Ureter (tissue), 1 donor: ENCODE data around the genes CRYBB3 and TFIP11.

DNA sequence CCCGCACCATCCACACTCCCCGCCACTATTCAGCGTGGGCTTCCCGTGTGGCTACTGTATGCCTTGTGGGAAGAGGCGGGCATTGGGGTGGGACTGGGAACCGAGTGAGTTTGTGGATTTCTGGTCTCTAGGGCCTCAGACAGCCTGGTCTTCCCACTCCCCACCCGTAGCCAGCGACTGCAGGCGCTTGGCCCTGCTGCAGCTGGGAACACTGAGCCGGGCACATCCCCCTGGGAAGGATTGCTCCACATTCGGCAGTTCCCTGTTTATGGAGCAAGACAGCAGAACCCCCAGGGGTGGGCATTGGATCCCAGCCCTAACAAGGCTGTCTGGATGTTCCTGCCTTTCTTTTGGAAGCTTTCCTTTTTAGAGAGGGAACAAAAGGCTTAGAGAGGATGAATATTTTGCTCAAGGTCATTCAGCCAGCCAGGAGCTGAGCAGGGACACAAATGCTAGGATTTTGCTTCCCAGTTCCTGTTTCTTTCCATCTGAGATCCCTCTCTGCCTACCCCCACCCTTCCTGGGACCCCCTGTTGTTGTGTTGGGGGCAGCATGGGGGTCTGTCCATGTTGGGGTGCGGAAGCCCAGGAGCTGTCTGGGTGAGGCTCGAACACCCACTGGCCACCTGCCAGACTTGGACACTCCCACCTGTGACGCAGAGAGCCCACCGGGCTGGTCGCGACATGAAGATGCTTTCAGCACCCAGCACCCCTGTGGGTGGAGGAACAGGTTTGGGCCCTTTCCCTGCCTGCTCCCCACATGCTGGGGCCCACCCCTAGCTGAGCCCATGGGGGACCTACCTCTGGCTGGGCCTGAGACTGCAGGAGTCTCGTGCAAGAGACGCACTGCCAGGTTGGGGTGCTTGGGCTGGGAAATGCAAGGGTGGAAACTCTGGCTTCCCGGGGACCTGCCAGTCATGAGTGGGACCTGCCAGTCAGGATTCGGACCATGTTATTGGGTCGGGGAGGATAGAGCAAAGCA is 23.7 kb downstream of the KIAA1671 start:
- PRO-cap = no peak

DNA sequence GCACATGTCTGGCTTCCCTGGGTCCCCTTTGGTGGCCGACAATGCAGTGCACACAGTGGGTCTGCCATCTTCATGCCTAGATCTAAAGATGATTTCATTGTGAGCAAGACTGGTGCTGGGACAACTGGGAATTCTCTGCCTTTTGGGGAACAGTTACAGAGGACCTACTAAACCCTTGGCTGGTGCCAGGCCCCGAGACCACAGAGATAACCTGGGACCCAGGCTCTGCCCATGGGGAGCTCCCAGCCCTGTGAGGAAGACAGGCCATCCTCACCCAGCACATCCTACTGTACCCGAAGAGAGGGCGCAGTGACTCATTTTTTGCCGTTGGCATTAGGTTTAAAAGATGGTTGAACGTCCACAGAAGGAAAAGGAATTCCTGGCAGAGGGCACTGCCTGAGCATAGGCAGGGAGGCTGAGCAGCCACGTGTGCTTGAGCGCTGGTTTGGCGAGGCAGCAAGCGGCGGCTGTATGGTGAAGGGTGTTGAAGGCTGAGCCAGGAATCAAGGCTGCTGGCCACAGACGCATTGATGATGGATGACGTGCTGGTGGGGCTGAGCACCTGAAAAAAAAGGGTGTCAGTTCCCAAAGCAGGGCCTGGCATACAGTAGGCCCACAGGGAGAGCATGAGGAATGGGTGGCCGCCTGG is 112.3 kb downstream of the KIAA1671 start:
- PRO-cap = no peak

- PRO-cap = no peak
These were observed 103.3 kb upstream of the CRYBB3 start for GRCh38 chr22:25096385-25096727.

GRCh38 chr22:25199601-25200309 is at the start of gene CRYBB3:
Gene CRYBB3 (plus strand): TSS chr22:25199858.
- PRO-cap = no peak

- PRO-cap = no peak
These were observed 154.9 kb downstream of the CRYBB2 start for GRCh38 chr22:25374227-25374905.

- PRO-cap = bidirectional peak, plus-strand start at chr22:25405487, minus-strand start at chr22:25405394
These were observed 159.2 kb upstream of the GRK3 start for GRCh38 chr22:25405083-25405831.

DNA sequence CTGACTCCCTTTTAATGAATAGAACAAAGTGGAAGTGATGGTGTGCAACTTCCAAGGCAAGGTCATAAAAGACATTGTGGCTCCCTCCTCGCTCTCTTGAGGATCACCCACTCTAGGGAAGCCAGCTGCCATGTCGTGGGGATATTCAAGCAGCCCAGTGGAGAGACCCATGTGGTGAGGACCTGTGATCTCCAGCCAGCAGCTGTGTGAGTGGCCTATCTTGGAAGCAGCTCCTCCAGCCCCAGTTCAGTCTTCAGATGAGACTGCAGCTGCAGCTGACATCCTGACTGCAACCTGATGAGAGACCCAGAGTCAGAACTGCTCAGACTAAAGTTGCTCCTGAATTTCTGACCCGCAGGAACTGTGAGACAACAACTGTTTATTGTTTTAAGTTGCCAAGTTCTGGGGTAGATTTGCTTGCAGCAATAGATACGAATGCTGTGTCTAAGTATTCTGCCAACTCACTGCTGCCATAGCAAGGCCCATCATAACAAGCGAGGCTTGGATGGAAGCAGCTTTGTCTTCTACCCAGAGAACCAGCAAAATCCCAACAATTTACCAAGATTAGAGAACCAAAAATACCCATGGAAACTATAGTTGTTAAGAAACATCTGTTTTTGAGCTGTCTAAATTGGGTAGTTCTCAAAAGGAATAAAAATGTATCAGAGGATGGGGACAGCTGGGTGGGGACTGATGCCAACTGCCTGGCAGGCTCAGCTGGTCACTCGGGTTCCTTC is 86.2 kb upstream of the GRK3 start:
- PRO-cap = no peak

DNA sequence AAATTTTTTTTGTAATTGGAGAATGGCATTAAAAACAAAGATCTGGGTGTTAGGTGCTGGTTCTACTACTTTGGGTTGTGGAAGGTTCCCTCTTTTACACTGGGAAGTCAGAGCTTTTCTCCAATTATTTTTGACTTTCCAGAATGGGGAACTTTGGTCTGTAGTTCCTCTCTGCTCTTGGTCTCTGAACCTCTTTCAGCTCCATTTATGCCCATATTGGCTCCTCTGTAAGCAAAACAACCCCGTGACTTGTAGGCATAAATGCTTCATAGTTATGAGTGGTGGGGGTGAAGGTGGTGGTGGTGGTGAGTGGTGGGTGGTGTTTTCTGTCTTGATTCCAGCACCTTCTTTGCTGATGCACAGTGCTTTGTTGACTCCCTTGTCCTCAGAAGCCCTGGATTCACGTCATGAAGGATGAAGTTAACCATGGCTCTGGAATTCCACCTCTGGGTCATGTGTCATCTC is 24.3 kb upstream of the GRK3 start:
- PRO-cap = no peak

- PRO-cap = no peak
These were observed 11.2 kb downstream of the MYO18B start for GRCh38 chr22:25753010-25753813.

GRCh38 chr22:25903320-25903860 is 161.4 kb downstream of the MYO18B start:
- PRO-cap = no peak

DNA sequence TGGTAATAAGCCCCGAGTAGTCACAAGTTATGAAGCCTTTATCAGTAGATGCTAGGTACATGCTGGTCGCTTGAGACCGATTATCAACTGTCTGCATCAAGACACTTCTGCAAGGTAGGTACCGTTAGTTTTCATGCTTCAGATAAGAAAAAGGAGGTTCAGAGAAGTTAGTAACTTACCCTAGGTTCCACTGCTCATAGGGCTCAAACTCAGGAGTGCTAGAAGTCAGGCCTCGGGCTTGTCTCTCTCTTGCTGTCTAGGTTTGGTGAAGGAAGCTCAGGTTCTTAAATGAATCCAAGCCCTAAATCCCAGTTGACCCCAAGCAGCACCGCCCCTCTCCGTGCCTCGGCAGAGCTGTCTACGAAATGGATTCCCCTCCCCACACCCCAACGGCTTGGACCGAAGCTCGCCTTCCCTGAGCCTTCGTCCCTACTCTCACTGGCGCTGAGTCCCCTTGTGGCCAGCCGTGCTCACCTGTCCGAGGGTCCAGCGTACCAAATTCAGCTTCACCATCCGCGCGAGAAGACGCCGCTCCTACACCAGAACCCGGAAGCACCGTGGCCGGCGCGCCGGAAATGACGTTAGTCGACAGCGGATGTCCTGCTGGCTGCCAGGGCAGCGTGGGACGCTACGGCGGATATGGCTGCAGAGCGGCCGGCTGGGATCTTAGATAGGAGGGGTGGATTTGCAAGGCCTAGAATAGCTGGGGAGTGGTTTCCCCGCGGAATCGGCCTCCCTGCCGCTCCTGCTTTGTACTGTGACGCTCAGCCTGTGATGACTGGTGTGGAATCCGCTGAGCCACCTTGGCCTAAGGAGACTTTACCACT is at the start of gene TFIP11:
TFIP11 (minus strand) TSS at position 554 of the 827 bp plus-strand sequence.
- PRO-cap = bidirectional peak, plus-strand start at position 618 of the sequence, minus-strand start at position 554 of the sequence

DNA sequence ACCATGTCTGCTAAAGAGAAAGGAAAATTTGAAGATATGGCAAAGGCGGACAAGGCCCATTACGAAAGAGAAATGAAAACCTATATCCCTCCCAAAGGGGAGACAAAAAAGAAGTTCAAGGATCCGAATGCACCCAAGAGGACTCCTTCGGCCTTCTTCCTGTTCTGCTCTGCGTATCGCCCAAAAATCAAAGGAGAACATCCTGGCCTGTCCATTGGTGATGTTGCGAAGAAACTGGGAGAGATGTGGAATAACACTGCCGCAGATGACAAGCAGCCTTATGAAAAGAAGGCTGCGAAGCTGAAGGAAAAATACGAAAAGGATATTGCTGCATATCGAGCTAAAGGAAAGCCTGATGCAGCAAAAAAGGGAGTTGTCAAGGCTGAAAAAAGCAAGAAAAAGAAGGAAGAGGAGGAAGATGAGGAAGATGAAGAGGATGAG is 29.2 kb downstream of the TPST2 start:
- PRO-cap = no peak

- PRO-cap = no peak
These were observed 21.8 kb downstream of the CRYBA4 start for GRCh38 chr22:26643543-26643973.

- PRO-cap = no peak
These were observed 105.5 kb downstream of the CRYBA4 start for GRCh38 chr22:26726875-26728057.

DNA sequence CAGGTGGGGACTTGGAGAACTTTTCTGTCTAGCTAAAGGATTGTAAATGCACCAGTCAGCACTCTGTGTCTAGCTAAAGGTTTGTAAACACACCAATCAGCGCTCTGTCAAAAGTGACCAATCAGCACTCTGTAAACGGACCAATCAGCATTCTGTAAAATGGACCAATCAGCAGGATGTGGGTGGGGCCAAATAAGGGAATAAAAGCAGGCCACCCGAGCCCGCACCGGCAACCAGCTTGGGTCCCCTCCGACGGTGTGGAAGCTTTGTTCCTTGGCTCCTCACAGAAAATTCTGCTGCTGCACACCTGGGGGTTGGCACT is 145.0 kb downstream of the CRYBA4 start:
- PRO-cap = no peak

DNA sequence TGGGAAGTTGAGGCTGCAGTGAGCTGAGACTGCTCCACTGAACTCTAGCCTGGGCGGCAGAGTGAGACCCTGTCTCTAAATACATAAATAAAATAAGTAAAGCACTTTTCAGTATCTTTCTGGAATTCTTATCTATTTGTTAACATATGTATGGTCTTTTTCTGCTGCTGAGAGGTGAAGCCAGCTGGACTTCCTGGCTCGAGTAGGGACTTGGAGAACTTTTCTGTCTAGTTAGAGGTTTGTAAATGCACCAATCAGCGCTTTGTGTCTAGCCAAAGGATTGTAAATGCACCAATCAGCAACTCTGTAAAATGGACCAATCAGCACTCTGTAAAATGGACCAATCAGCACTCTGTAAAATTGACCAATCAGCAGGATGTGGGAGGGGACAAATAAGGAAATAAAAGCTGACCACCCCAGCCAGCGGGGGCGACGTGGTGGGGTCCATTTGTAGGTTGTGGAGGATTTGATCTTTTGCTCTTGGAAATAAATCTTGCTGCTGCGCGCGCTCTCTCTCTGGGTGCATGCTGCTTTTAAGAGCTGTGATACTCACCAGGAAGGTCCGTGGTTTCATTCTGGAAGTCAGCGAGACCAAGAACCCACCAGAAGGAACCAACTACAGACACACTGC is 238.5 kb downstream of the CRYBA4 start:
- PRO-cap = no peak

- PRO-cap = no peak
These were observed 280.9 kb downstream of the CRYBA4 start for GRCh38 chr22:26902602-26903185.

GRCh38 chr22:26939464-26939778 is 317.7 kb downstream of the CRYBA4 start:
- PRO-cap = unidirectional peak, minus-strand start at chr22:26939639

- PRO-cap = no peak
These were observed 384.8 kb downstream of the MN1 start for GRCh38 chr22:27416672-27417263.

- PRO-cap = no peak
These were observed 147.1 kb downstream of the MN1 start for GRCh38 chr22:27654180-27655120.